WTC11 (cell line): ENCODE measurements around the genes TRH and UBA5.

GRCh38 chr3:129775959-129776465 is 117.5 kb downstream of the TMCC1 start:
- PRO-cap: no peak

GRCh38 chr3:129890462-129891231 is 2.9 kb downstream of the TMCC1 start:
- PRO-cap: no peak

DNA sequence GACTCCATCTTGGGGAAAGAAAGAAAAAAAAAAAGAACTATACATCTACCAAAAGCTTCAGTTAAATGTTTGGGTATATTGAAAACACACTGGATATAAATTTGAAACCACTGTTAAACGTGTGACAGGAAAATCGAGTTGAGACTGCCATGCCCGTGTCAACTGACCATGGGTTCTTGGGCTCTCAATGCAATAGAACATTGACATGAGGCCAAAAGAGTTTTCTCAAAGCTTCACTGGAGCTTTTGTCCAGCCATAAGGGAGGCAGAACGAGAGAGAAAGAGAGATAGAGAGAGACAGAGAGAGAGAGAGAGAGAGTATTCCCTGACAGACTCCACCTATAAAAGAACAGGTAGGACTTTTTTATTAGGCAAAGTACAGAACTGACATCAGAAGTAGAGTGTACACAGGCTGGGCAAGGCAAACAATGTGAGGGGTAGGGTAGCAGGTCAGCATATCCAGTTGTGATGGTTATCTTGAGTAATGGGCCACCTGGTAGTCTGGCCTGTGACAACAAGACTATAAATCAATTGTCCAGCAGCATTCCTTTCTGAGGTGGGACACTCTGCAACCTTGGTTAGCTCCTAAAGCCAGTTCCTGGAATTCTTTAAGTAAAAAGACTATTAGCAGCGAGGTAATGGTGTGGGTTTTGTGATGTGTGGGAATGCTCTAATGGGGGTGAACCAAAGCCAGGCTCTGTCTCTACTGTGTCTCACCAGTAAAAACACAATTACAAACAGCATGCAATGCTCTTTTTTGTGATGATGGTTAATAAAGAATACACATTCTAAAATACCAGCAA is 14.8 kb upstream of the TMCC1 start:
- PRO-cap: no peak

GRCh38 chr3:129974243-129975009 is at the start of gene TRH:
Gene TRH, plus strand, starts transcription at chr3:129974720.
- PRO-cap: no peak

- PRO-cap: bidirectional peak, plus-strand start at chr3:130893477, minus-strand start at chr3:130893411
These were observed 864 bp upstream of the ATP2C1 start for GRCh38 chr3:130892628-130893811.

GRCh38 chr3:131081480-131081836 is 54.8 kb downstream of the NEK11 start:
- PRO-cap: unidirectional peak, plus-strand start at chr3:131081570

DNA sequence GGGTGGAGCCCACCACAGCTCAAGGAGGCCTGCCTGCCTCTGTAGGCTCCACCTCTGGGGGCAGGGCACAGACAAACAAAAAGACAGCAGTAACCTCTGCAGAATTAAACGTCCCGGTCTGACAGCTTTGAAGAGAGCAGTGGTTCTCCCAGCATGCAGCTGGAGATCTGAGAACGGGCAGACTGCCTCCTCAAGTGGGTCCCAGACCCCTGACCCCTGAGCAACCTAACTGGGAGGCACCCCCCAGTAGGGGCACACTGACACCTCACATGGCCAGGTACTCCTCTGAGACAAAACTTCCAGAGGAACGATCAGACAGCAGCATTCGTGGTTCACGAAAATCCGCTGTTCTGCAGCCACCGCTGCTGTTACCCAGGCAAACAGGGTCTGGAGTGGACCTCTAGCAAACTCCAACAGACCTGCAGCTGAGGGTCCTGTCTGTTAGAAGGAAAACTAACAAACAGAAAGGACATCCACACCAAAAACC is 49.6 kb upstream of the NUDT16 start:
- PRO-cap: bidirectional peak, plus-strand start at position 107 of the sequence, minus-strand start outside the sequence

- PRO-cap: no peak
These were observed 11.6 kb downstream of the MRPL3 start for GRCh38 chr3:131491077-131491670.

DNA sequence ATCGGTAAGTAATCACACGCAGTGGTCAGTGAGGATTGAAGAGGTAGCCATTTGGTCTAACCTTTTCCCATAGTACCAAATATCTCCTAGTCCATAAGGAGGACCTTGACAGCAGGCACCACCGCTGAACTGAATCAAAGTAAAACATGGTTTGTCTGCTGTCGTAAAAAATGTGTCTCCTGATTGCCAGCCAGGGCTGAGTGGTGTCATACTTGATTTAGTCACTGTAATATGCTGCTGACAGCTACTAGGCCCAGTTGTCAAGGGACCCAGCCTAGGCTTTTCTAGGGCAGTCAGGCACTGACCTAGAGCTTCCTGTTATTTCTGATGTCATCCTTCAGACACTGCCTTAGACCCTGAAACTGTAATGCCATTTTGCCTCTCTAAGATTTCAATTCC is 2.6 kb upstream of the MRPL3 start:
- PRO-cap: no peak

DNA sequence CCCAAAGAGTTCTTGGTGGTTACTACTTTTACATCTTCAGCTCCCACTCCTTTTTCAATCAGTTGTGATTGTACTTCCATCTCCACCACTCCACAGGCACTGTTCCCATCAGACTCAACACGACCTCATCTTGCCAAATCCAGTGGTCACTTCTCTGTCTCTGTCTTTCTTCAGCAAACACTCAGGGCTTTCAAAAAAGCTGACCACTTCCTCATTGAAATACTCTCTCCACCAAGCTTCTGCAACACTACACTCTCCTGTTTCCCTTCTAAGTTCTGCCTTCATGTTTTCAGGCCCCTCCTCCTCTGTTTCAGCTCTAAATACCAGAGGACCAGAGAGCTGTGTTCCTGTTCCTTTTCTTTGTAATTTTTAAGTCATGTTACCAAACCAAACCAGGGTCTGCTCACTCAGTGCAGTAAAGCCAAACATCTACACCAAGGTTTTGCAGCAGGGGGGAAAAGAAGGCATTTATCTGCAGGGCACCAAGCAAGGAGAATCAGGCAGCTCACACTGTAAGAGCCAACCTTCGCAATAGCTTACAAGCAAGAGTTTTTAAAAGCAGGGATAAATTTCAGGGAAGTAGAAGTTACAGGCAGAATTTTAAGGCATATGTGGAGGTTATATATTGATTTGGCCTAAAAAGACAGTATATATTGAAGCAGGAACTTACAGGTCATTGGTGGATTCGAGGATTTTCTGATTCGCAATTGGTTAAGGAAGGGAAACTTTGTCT is 33.7 kb upstream of the ACP3 start:
- PRO-cap: no peak

- PRO-cap: bidirectional peak, plus-strand start at chr3:132660331, minus-strand start at chr3:132660276; bidirectional peak, plus-strand start at chr3:132660695, minus-strand start at chr3:132660551; unidirectional peak, minus-strand start at chr3:132660763
These were observed at the start of gene UBA5 for GRCh38 chr3:132660147-132661004. Gene UBA5, plus strand, starts transcription at chr3:132660329.

- PRO-cap: no peak
These were observed 66.6 kb downstream of the BFSP2 start for GRCh38 chr3:133466548-133466857.

DNA sequence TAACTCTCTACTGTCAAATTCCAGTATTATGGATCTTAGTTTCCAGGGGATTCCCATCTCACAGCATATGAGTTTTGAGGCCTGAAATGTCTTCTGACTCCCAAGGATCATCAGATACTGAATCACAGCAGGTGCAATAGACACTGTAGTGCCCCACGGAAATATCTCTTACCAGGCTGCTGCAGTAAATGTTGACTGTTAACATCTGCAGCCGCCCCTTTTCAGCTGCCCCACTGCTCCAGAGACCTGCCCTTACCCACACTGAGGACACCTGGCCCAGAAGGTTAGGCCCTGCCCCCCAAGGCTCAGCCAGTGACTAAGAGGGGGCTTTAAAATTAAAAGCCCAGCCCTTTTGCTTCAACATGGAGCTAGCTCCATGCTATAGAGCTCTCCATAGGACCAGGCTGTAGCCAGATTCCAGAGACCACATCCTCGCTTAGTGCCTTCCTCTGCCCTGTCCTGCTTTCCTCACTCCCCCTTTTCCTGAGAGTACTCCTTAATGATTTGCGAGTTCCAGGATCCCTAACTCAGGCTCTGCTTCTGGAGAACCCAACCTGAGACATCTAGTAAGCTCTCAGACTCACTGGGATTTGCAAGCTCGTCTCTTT is 67.2 kb downstream of the BFSP2 start:
- PRO-cap: no peak

- PRO-cap: no peak
These were observed 60.7 kb upstream of the CDV3 start for GRCh38 chr3:133512878-133513099.

DNA sequence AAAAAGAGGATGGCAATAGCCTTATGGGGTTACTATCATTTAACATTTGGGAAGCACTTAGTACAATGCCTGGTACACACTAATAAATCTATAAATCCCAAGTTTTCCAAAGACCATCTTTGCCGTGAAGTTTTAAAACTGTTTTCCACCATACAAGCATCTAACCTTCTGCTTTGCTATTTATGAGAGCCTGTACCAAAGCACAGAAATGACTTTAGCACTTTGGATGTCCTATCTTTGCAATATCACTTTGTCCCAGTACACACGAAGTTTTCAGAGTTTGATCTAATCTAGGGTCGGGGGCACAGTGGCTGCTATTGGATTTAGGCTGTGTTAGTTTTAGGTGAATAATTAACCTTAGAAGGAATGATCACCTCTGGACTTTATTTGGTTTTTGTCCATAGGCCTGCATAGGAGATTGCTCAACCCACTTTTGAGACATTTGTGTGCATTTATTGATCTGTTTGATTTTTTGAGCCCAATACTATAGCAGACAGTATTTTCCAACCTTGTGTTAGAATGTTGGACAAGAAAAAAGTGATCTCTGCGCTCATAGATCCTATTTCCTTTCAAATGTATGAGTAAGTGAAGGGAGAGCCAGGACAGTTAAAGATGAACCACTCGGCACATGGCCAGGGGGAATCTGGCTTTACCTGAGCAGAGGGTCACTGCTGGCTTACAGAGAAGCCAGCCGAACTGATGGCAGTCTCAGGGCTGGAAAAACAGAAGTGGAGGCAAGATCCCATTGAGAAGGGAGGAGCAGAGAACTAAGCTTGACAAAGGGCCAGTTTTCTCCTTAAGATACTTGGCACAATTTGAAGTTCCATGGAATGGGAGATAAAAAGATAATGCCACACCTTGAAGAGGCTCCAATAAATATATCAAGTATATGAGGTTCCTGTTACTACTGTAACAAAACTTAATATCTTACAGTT is 8.8 kb upstream of the TOPBP1 start:
- PRO-cap: no peak

GRCh38 chr3:133732324-133732566 is 13.9 kb upstream of the TF start:
- PRO-cap: no peak

- PRO-cap: no peak
These were observed 12.9 kb upstream of the TF start for GRCh38 chr3:133733305-133733650.

DNA sequence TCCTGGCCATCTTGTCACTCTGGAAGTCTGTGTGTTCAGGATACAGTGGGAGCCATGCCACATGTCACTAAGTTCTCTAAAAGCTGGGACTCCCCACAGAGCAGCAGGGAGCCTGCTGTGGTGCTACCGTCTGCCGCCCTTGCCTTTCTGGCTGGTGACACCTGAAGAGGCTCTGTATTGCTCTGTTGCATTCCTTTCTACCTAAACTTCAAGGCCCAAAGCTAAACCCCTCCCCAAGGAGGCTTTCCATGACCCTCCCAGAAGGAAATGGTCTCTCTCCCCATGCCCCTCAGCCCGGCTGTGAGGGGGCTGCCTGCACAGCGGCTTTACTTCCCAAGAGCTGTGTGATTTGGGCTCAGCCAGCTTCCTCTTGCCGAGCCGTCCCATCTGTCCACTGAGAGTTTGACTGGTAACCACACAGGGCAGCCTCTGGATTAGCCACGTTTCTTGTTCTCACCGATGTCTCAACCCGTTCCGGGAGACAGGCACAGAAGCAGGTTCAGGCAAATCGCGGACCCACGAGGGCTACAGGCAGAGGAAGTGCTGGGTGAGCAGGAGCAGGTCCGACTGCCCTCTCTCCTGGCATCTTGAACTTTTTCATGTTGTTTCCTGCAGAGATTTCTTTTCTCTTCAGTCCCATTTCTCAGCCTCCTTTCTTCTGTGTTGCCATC is 11.0 kb downstream of the TF start:
- PRO-cap: no peak

GRCh38 chr3:133933984-133934886 is 38.6 kb upstream of the RAB6B start:
- PRO-cap: no peak

DNA sequence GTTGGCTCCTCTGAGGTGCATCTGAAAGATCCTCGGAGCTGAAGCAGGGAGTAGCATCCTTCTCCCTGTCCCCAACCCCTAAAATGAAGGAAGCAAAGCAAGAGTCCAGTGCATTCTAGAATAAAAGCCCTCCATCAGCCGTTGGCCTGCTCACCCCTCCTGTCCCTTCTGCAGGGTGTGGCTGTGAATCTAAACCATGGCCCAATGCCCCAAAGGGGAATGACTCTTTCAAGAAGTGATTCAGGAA is 38.6 kb downstream of the SLCO2A1 start:
- PRO-cap: no peak